Left colon (tissue), 1 donor: ENCODE results near the genes PDGFD, RAB39A, NPAT, POGLUT3 and EXPH5.

DNA sequence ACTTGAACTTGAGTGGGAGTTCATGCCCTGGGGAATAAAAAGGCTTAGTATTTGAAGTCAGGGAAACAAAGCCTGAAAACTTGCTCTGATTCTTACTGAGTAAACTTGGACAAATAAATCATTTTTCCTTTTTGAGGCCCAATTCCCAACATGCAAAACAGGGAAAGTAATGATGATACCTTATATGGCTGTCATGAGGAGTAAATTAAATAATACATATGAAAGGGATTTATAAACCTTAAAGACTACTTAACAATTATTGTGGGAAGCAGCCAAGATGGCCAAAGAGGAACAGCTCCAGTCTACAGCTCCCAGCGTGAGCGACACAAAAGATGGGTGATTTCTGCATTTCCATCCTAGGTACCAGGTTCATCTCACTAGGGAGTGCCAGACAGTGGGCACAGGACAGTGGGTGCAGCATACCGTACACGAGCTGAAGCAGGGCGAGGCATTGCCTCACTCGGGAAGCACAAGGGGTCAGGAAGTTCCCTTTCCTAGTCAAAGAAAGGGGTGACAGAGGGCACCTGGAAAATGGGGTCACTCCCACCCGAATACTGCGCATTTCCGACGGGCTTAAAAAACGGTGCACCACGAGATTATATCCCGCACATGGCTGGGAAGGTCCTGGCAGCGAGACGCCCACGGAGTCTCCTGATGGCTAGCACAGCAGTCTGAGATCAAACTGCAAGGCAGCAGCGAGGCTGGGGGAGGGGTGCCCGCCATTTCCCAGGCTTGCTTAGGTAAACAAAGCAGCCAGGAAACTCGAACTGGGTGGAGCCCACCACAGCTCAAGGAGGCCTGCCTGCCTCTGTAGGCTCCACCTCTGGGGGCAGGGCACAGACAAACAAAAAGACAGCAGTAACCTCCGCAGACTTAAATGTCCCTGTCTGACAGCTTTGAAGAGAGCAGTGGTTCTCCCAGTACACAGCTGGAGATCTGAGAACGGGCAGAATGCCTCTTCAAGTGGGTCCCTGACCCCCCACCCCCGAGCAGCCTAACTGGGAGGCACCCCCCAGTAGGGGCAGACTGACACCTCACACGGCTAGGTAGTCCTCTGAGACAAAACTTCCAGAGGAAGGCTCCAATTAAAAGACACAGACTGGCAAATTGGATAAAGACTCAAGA lies 297.4 kb upstream of the DDI1 start:
- PRO-cap = no peak

DNA sequence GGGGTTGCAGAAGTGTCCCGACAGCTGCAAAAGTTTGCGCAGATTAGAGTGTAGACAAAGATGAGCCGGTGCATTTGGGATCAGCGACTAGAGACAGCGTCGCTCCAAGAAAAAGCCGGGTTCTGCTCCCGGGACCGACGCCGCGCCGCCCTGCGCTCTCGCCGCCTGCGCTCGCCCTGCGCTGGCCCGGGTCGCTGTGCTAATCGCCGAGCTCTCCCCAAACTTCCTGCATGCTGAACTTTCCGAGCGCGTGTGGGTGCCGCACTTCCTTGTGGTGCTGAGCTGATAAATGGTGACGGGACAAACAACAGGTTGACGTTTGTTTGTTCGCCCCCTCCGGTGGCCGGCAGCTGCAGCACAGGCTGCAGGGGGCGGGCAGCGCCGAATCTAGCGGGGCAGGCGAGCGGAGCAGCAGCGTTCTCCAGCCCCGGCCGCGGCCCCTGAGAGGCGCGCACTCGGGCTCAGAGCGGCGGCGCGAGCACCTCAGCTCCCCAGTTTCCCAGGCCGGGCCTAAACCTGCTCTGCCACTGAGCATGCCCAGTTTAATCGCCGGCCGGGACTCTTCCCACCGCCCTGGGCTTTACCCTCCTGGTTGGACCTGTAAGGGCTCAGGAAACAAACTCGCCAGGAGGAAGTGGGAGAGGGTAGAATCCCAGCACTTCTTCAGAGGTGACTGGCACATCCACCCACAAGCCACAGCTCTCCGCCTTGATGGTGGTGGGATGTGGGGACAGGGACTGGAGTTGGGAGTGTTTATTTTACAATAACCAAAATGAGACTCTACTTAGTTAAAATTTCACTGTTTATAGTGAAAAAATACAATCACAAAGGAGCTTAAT lies at the start of gene PDGFD:
TSS of gene PDGFD (minus strand) at position 294 of the 839 bp plus-strand sequence.
- PRO-cap = no peak

DNA sequence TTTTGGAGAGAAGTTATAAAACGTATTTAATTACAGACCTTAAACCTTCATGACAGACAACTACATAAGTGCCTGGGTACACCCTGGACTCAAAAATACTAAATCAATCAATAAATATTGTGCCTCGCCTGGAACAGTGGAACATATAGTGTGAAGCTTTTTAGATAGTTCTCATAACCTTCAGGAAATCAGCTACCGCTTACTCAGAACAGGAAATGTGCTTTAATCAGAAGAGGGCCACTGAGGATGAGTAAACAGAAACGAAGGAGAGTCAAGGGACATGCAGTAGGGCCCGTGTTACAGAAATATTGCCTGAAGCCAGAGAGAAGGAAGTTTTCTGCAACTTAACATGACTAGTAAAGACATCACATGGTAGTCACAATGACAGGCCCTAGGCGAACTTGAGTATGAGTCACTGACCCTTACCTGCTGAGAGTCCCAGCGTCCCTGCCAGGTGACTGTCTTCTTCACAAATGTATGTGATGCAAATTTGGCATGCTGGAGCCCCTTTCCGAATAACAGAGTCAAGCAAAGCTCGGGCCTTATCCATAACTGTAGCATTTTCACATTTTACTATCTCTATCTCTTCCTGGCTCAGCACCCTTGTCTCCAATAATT lies 39.4 kb downstream of the CARD18 start:
- PRO-cap = unidirectional peak, plus-strand start at position 257 of the sequence

GRCh38 chr11:105610886-105611344 lies 1.0 kb downstream of the GRIA4 start:
- PRO-cap = no peak

- PRO-cap = no peak
Observed at GRCh38 chr11:106078227-106078583, 743 bp downstream of the AASDHPPT start.

- PRO-cap = no peak
Observed at GRCh38 chr11:107017036-107018257, 829 bp downstream of the GUCY1A2 start.

GRCh38 chr11:107682505-107683045 lies 29.3 kb downstream of the SLN start:
- PRO-cap = no peak

GRCh38 chr11:107928330-107928727 lies at the start of gene RAB39A:
Gene RAB39A, plus strand, starts transcription at chr11:107928448.
- PRO-cap = no peak

- PRO-cap = no peak
Observed at GRCh38 chr11:108105984-108107002, 15.1 kb upstream of the ACAT1 start.

GRCh38 chr11:108222504-108222852 lies at the start of gene NPAT:
Gene NPAT, minus strand, starts transcription at chr11:108222638.
- PRO-cap = bidirectional peak, plus-strand start at chr11:108222950, minus-strand start at chr11:108222638

DNA sequence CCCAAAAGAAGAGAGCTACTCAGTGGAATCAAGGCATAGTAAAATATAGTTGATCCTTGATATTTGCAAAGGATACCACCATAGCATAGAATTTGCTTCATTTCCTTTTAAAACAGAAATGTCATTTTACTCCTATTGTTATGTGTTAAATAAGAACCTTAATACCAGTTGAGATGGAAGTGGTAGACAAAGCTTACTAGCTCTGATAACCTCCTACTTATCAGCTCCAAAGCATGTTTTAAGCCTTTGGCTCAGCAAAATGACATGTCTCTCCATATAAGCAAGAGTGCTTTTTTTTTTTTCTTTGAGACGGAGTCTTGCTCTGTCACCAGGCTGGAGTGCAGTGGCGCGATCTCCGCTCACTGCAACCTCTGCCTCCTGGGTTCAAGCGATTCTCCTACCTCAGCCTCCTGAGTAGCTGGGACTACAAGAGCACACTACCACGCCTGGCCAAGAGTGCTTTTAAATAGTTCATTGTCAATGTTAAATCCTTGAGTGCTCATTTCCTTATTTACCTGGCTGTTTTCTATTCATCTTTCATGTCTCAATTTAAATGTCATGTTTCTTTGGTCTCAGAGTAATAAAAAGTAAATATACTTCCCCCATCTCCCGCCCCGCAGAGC lies 3.7 kb downstream of the ATM start:
- PRO-cap = no peak

DNA sequence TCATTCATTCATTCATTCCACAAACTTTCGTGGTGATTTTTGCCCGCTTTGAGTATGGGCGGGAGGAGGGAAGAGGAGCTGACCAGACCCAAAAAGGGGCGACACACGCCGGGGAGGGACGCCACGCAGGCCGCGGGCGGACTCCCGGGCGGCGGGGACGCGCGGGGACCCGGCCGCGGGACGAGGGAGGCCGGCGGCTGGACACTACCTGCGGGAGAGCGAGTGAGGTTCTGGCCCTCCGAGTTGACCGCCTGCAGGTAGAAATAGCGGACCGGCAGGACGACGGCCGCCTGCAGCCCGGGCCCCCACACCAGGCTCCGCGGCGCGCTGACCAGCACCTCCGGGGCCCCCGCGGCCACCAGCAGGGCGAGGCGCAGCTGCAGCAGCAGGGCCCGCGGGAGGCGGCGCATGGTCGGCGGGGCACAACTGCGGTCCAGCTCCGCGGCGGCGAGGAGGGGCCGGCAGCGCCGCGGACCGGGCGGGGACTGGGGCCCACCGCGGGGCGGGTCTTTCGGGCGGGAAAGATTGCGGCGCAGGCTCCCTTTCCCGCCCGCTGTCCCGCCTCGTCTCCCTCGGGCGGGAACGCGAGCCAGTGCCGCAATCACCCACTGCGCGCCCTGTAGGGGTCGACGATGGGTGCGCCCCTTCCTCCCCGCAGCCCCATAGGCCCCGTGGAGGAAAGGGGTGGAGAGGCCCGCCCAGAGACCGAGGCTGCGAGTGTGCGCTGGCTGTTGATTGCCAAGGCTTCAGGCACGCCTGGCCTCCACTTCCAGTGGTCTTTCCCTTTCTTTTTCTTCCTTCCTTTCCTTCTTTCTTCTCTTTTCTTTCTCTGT lies at the start of gene POGLUT3:
TSS of gene POGLUT3 (minus strand) at position 428 of the 833 bp plus-strand sequence.
- PRO-cap = bidirectional peak, plus-strand start at position 105 of the sequence, minus-strand start outside the sequence; bidirectional peak, plus-strand start at position 388 of the sequence, minus-strand start at position 428 of the sequence; bidirectional peak, plus-strand start at position 731 of the sequence, minus-strand start at position 619 of the sequence

GRCh38 chr11:108498790-108499113 lies 568 bp upstream of the POGLUT3 start:
- PRO-cap = no peak

DNA sequence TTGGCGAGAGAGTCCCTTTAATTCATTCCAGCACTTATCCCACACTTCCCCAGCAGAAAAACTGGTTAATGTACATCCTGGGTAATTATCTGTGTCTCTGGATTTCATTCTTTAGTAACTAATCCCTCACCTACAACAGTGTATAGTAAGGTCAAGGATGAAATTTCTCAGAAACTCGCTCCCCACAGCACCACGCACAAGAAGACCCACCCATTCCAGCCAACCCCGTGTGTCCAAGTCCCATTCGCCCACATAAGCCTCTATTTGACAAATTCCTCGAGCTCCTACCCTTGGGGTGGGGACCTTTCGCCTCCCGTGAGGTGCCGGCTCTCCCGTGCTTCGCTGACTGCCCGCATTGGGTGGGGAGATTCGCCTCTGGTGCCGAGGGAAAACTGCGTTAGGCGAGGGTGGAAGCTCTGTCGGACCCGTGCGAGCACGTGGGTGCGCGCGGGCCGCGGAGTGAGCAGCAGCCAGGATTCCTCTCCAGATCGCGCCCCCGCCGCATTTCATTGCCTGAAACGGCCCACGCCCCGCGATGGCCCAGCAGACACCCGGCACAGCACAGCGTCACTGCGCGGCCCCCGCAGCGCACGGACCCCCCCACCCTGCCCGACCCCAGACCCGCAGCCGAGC lies 887 bp downstream of the EXPH5 start:
- PRO-cap = bidirectional peak, plus-strand start at position 438 of the sequence, minus-strand start at position 348 of the sequence

GRCh38 chr11:108593198-108594060 lies at the start of gene EXPH5:
Gene EXPH5, minus strand, starts transcription at chr11:108593768.
- PRO-cap = unidirectional peak, minus-strand start at chr11:108593469; bidirectional peak, plus-strand start at chr11:108593950, minus-strand start at chr11:108593644

DNA sequence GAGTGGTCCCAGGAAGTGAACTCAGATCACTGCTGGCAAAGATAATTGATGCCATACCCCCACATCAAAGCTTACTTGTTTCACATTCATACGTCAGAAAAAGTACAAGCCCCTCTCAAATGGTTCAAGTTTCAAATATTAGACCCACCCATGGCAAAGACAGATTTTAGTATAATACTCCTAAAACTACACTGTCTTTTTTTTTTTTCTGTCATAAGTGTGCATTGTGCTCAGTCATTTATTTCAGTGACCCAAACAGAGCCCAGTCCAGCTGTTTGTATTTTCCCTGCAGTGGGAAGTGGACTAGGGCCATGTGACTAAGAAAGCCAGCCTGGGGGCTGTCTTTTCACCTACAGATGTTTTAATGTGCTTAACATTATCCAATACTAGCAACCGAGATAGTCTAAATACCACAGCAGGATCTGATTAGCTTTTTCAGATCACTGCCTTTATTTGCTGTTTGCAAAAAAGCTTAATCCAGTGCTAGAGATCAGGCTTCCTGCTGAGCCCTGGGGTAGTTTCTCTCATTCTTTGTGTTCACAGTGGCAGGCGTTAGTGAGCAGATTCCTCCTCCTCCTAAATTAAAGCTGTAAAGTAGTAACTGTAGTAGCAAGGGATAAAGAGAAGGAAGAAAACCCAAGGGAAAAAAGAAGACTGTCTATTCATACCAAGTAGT lies 34.9 kb downstream of the ZC3H12C start:
- PRO-cap = no peak

GRCh38 chr11:110230555-110231395 lies 65.6 kb downstream of the RDX start:
- PRO-cap = no peak

DNA sequence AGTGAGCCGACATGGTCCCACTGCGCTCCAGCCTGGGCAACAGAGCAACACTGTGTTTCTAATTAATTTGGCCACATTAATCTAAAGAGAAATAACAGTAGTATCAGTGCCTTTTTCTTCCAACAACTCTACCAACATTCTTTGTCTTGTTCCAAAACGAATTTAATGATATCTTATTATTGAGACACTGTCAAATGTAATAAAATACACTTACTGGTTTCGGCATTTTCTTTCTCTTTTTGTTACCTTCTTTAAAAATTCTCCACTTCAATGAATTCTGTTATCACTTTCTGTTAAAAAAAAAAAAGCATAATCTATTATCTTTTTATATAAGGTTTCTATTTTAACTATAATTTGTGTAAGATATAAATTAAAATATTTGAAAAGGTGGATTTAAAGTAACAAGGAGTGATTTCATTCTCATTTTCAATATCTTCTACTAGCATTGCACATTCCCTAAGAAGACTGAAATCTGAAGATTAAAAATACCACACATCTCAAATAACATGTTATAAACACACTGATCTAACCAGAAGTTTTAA lies 16.9 kb downstream of the RDX start:
- PRO-cap = no peak

GRCh38 chr11:110295640-110296325 lies 631 bp downstream of the RDX start:
- PRO-cap = no peak

- PRO-cap = no peak
Observed at GRCh38 chr11:110337655-110338299, 41.4 kb upstream of the RDX start.